Panc1 (cell line): ENCODE measurements around a stretch of chr5.

GRCh38 chr5:55691003-55692272 lies 20.7 kb downstream of the SLC38A9 start:
- RRBS, 2 experiments: no CpG with 5 or more reads among the region's 6 CpGs

DNA sequence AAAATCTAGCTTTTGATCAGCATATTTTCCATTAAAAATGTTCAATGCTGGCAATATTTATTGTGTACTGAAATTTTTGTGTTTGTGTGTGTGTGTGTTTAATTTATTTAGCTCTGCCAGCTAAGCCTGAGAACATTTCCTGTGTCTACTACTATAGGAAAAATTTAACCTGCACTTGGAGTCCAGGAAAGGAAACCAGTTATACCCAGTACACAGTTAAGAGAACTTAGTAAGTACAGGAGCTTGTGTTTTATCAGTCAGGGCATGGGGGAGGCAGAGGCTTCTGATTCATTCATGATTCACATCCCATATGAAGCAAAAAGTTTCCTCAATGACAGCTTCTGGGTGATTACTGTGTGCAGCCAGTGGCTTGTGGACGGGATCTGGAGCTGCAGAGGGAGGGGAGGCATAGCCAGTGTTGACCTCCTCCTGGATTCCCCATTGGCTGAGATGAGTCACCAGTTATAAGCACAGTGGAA lies 17.6 kb downstream of the IL31RA start:
- RRBS, 2 experiments: no CpG with 5 or more reads among the region's 1 CpG

- RRBS, 2 experiments: 81% methylated on average over 6 to 12 of the region's 23 CpGs
Measured at GRCh38 chr5:55903002-55903928, 52.1 kb downstream of the IL31RA start.

DNA sequence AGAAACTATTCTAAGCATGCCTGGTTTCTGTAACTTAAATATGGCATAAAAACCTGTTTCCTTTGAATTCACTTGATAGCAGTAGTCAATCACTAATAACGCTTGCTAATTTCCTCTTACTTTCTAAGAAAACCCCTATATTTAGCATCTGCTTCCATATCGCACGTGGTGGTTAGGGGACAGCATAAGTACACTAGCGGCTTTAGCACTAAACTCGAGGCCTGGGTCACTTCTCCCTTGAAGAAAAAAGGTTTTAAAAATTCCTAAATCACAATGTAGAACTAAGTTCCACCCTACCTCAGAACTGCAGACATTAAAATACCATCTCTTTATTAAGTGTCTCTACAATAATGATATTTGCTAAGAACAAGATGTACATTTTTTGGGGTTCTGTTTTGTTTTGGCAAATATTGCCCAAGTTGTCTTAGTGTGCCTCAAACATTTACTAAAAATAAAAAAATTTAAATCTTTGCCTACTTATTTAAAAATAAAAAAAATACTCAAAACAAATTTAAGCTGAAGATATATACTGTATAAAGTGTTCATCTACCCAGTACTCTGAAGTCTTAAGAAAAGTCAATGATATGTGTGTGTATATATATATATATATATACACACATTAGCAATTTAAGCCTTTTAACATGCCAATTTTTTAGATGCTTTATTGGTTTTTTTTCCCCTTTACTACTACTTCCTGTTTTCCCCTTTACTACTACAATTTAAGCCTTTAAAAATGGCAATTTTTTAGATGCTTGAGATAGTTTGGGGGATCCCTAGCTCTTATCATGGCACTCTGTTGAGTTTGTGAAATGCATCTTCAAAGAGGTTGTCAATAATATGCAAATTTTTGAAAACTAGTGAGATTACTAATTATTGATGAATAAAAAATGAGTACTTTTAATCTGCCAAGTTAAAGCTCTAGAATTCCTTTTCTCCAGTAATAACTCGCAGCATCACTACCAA lies 54.9 kb downstream of the IL6ST start:
- RRBS, 2 experiments: no CpG with 5 or more reads among the region's 6 CpGs

DNA sequence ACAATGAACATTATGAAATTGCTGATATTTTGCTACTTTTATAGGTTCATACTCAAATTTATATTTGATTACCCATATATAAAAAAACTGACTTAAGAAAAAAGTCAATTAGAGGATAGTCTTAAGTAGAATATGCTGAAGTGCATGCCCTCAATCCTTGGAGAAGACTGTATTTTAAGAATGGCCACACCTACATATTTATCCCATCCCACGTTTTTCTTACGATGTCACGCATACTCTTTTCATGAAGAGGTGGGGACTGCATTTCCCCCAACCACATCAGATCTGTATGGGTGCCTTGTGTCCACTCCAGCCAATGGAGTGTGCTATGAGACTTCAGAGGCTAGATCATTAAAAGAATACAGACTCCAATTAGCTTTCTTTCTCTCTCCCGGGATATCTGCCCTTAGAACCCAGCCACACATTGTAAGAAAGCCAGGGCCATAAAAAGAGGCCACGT lies 21.7 kb downstream of the IL6ST start:
- RRBS, 2 experiments: no CpG with 5 or more reads among the region's 5 CpGs

GRCh38 chr5:56116452-56117310 lies 116.4 kb downstream of the ANKRD55 start:
- RRBS, 2 experiments: no CpG with 5 or more reads among the region's 9 CpGs

DNA sequence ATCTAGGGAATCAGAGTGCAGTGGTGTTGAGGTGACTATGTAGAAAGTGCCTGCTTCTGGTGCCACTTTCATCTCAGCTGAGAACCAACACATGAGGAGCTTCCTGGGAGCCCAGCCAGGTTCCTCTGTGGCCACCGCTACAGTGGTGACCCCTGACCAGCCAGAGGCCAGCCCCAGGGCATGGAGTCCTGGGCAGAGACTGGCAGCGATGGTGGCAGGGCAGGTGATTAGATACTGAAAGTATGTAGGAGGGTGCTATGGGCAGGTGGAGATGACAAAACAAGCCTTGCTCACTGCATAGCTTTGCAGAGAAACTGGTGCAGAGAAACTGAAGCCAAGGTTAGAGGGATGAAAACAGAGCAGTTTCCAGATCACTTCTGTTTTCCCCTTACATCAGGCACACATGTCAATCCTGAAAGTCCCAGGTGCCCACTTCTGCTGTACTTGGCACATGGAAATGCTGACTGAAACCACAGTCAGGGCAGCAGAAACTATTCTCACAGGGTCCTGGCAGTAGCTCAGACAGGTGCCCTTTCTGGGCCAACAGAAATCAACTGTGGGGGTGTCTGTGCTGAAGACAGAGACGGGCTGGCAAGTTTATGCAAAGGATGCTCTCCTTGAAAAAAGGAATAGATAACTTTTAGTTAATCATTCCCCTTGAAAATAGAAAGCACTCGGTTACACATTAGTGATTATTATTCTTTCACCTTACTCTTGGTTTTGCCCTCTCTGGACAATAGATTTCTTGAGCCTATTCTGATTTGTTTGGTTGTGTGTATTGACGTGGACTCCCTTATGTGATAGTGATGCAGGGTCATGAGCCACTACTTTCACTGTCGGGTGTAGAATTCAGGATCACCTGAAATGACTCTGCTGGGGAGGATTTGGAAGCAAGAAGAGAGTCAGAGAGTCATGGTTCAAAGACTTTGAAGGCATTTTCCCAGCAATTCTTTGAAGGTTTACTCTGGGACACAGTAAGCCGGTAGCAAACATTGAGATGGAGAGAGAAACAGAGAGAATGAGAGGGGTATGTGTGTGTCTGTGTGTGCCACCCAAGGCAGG lies 90.2 kb downstream of the ANKRD55 start:
- RRBS, 2 experiments: no CpG with 5 or more reads among the region's 7 CpGs

- RRBS, 2 experiments: no CpG with 5 or more reads among the region's 6 CpGs
Measured at GRCh38 chr5:56159433-56159797, 73.7 kb downstream of the ANKRD55 start.

GRCh38 chr5:56160624-56161089 lies 72.5 kb downstream of the ANKRD55 start:
- RRBS, 2 experiments: no CpG with 5 or more reads among the region's 3 CpGs

GRCh38 chr5:56327834-56328227 lies 94.7 kb upstream of the ANKRD55 start:
- RRBS, 2 experiments: no CpG with 5 or more reads among the region's 6 CpGs

DNA sequence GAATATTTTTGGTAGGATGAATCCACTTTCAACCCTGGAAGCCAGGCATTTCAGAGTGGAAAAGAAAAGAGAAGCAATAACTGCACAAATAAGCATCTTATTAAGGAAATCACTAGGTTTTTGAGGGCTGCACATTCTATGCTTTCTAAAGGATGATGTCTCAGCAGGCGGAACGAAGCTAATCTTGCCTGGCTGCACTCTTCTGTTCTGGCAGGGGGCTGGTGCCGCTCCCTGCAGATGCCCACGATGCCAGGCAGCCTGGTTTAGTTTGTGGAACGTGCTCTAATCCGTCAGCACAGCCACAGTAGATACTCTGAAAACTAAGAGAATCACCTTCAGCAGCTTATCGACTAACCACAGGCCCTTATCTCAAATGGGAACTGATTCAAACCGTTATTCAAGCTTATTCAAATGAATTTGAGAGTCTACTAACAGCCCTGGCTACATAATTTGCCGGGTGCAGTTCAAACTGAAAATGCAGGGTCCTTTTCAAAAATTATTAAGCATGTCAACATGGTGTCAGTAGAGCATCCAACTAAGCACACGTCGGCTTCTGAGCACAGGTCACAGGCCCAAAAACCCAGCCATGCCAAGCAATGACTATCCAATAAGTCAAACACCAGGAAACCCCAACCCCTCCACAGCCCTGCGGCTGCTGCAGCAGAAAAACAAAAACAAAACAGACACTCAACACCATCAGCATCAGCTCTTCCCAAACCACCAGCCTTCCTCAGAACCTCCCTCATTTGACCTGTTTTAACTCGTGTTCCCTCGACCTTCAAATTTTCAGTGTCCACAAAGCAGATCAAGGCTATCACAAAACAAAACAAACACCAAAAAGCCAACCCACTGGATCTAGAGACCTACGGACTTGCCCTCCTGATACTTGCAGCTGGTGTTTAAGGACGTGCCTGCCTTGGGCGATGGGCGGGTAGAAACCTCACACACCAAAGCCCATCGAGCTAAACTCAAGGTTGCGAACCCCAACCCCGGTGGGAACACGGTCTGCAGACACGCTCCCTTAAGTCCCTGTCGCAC lies 246.7 kb upstream of the ANKRD55 start:
- RRBS, 2 experiments: no CpG with 5 or more reads among the region's 24 CpGs

- RRBS, 2 experiments: no CpG with 5 or more reads among the region's 6 CpGs
Measured at GRCh38 chr5:56817191-56817702, 1.9 kb downstream of the MAP3K1 start.

DNA sequence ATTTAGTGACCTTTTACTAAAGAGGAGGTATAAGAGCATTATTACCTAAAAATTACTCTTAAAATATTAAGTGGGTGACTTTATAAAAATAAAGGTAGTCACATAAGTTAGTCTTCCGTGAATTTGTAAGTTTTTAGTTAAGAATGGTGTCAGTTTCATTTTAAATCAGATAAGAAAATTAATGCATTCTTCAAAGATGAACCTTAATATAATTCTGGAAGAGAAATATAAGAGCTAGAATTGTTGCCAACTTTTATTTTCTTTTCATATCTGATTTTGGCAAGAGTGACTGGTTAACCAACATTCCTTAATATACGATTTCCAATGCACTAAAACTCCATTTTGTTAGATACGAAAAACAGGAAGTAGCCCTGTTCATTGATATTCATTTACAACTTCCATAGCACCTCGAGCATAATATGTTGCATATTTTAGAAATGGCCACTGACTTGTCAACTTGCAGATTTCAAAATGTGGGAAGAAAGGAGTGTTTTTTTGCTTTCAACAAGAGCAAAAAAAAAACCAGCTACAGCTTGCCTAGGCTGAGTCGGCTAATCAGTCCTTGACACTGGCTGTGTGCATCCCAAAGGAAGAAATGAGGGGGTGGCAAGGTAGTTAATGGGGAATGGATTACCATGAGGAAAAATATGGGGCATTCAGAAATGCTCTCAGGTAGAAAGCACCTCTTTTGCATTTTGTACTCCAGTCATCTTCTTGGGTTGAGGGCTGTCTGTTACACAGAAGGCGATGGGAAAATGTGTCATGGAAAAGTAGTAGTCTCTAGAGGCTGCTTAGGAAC lies 3.8 kb downstream of the MAP3K1 start:
- RRBS, 2 experiments: no CpG with 5 or more reads among the region's 6 CpGs

GRCh38 chr5:56851568-56852388 lies 36.4 kb downstream of the MAP3K1 start:
- RRBS, 2 experiments: no CpG with 5 or more reads among the region's 7 CpGs

DNA sequence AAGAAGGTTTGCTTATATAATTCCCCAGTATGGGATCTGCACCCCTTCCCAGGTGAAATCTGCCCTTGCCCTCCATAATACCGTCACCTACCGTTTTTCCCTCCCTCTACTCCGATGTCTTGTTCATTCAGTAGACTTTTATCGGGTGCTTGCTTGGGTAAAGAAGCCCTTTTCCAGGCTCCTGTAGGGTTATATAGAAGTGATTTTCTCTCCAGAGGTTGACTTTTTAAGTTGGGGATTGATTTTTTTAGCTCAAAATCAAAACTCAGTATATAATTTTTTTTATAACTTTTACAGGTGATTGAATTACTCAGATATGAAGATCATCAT lies 1.3 kb downstream of the GPBP1 start:
- RRBS, 2 experiments: no CpG with 5 or more reads among the region's 4 CpGs

DNA sequence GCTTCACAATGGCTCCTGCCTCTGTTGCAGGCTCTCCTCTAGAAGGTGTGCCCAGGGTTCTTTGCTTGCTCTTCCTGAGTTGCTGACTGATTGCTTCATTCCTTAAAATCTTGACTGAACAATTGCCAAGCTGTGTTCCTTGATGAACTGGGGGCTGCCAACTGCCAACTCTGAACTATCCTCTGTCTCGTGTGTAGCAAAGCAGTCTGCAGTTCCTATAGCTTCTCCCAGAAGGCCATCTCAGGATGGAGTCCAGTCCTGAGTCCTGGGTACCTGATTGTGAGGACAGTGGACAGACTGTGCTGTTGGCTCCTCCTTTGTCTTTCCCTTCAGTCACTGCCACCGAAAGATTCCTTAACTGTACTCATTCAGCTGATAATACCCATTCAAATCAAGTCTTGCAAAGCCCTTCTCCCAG lies 131.6 kb downstream of the GPBP1 start:
- RRBS, 2 experiments: no CpG with 5 or more reads among the region's 2 CpGs

- RRBS, 2 experiments: no CpG with 5 or more reads among the region's 1 CpG
Measured at GRCh38 chr5:57408623-57409154, 73.9 kb downstream of the ACTBL2 start.

DNA sequence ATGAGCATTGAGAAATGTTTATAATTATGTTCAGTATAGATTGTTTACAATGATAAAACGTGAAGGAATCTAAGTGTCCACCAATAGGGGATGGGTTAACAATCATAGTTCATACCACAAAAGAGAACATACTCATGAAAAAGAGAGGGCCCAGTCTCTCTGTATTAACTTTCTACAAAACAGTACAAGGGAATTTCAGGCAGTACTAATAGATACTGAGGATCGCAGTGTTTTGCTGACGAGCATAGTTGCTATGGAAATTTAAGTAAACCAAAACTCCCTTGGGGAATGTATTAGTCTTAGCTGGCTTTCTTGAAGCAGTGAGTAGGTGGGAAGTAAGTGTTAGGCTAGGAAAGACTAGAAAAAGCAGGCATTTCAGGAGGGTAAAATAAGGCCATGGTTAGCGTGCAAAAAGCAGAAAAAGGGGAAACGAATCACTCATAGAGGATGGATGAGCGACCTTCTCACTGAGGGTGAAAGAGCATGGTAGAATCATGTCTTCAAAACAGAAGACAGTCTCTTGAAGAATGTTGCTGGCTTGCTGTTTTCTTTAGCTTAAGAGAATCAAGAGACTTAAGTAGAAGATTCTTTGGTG lies 84.3 kb upstream of the ACTBL2 start:
- RRBS, 2 experiments: no CpG with 5 or more reads among the region's 6 CpGs

DNA sequence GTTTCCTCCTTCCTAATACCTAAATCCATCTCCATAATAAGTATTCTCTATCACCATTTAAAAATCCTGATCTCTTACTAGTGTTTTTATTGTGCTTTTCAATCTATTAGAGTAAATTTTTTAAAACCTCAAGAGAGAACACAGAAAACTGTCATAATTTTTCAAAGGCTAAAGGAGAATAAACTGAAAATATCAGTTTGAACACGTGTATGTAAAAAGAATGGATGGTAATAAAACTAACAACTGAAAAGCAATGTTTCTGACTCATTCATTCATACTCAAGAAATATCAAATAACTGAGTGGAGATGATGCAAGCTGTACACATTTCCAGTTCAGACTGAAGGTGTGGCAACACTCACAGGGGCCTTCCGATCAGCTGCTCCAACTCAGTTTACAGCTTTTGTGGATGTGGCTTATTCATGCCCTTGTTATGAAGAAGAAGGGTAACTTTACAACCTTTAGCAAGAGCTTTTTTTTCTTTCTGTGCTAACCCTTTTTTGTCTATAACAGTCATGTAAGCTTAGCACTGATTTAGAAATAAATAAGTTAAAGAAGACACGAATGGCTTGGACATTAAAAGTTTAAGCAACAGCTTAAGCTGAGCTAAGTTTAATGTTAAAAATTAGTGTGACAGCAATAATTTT lies 453.4 kb downstream of the RAB3C start:
- RRBS, 2 experiments: no CpG with 5 or more reads among the region's 3 CpGs